NALM6 (cell line): ENCODE measurements around a stretch of chr18.

DNA sequence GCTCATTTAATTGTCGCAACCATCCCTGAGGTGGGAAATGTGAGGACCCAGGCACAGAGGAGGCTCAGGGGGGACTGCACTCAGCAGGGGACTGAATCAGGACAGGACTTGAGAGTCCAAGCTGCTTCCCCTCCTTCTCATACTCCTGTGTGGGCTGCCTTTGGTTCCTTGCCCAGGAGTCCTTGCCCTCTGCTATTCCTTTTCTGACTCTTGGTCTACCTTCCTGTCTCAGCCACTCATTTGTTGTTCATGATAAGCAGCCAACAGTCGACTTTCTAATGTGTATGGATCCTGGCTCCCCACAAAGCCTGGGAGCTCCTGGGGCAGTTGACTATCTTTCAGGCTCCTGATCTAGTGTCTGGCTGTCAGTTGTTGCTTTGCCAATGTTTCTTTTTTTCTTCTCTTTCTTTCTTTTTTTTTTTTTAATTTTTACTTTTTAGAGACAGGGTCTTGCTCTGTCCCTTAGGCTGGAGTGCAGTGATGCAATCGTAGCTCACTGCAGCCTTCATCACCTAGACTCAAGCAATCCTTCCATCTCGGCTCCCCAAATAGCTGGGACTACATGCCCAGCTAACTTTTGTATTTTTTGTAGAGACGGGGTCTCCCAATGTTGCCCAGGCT lies 28.4 kb downstream of the GATA6 start:
- PRO-cap = no peak

GRCh38 chr18:22348439-22349384 lies 69.0 kb downstream of the CTAGE1 start:
- PRO-cap = no peak

- PRO-cap = no peak
Observed at GRCh38 chr18:22530011-22530373, 112.3 kb upstream of the CTAGE1 start.

DNA sequence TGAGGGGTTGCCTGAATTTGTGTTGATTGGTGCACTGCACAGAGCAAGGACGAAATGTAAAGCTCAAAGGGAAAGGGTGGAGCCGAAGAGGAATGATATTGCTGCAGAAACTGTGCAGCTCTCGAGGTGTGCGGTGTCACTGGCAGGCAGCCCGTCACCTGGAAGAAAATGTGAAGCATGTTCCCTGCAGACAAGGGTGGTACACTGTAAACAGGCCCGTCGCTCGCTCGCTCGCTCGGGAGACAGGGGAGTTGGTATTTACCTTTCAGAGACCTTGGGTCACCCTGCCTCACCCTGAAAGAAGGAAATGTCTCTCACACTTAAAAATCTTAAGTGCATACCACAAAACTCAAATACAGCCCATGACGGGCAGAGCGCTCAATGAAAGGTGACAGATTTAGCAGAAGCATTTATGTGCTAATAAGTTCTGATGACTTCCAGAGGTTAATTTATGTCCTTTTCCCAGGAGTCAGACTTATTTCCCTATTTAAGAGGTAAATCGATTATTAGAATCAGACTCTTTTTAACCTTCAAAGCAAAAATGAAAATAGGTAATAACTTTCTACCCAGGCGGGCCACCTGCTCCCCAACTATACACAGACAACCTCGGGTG lies 195.7 kb upstream of the CTAGE1 start:
- PRO-cap = no peak

GRCh38 chr18:22626802-22627071 lies 209.0 kb upstream of the CTAGE1 start:
- PRO-cap = no peak

- PRO-cap = no peak
Observed at GRCh38 chr18:23069382-23069885, 65.9 kb upstream of the CABLES1 start.

GRCh38 chr18:23142995-23143872 lies 7.9 kb downstream of the CABLES1 start:
- PRO-cap = no peak

- PRO-cap = no peak
Observed at GRCh38 chr18:23253448-23254163, 118.3 kb downstream of the CABLES1 start.

- PRO-cap = no peak
Observed at GRCh38 chr18:23283855-23284521, 148.7 kb downstream of the CABLES1 start.

- PRO-cap = no peak
Observed at GRCh38 chr18:23556072-23556733, 30.1 kb downstream of the NPC1 start.

GRCh38 chr18:23612350-23612916 lies 26.1 kb upstream of the NPC1 start:
- PRO-cap = no peak

- PRO-cap = no peak
Observed at GRCh38 chr18:23619906-23620269, 33.6 kb upstream of the NPC1 start.

GRCh38 chr18:23709917-23710672 lies 20.8 kb downstream of the LAMA3 start:
- PRO-cap = no peak

- PRO-cap = no peak
Observed at GRCh38 chr18:23944432-23944835, 70.1 kb upstream of the TTC39C start.

- PRO-cap = no peak
Observed at GRCh38 chr18:23952816-23953230, 61.7 kb upstream of the TTC39C start.

GRCh38 chr18:24014987-24015804 lies 642 bp downstream of the TTC39C start:
- PRO-cap = bidirectional peak, plus-strand start at chr18:24015376, minus-strand start at chr18:24015301; bidirectional peak, plus-strand start at chr18:24015423, minus-strand start at chr18:24015511

DNA sequence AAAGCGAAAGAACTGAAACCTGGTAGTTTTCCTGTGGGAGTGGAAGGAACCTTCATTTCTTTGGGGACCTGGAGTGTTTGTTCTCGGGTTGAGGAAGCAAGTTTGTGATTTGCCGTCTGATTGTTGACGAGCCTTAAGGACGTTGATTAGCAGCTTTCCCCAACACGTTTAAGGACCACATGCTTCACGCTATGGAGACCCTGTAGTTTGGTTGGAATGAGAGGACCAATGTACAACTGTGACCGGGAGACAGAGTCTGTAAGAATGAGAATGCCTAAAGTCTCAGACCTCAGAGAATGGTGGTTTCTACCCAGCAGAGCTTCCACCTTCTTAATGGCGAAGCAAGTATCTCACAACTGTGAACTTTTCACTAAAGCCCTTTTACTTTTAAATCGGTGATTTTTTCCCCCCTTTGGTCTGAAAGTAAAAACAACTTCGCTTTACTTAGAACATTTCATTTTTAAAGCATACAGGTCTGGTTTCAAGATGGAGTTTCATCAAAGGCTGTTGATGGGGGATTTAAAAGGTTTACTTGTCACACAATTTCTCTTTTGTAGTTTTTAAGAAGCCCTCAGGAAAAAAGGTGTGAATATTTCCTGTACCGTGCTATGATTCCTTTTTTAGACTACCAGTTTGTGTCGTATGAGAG lies 1.4 kb downstream of the TTC39C start:
- PRO-cap = no peak

- PRO-cap = no peak
Observed at GRCh38 chr18:24113542-24114768, 24.9 kb upstream of the CABYR start.

DNA sequence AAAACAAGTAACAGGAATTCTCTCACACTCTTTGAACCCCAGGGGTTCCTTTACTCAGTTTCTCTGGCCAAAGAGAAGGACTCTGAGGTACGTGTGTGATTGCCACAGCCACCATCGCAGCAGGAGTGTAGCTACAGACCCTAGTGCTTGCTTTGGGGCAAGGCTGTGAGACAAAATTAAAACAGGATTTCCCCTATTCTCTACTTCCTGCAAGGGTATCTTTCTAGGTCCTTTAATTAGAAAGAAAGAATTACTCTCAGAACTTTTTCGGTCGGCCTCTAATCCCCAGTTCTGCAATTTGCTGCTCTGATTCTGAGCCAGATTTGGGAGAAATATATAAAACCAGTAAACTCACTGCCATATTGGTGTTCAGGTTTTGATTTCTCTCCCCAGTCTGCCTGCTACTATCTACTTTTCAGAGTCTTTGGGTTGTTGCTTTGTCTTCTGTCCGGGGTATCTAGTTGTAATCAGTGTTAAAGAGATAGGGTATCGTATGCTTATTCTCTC lies 38.2 kb downstream of the CABYR start:
- PRO-cap = no peak

DNA sequence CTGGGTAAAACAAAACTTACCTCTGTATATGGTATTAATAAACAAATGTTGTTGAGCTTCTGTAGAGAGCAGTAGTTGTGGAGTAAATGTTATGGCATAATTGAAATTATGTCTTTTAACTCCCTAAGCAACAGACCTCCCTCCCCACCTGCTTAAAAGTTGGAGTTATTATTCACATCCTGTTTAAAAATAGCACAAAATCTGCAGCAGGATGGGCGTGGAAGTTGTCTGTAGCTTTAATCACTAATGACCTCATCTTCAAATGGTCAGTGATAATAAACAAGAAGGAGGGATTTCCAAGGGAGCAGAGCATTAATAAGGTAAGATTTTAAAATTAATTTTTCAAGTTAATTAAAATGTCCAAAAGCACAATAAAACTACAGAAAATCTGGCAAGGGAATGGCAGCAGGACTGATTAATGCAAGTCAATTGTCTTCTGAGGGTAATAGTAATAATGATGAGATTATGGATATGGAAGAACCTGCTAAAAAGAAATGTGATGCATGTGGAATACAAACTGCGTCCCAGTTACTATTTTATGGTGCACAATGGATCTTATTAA lies 167.6 kb downstream of the HRH4 start:
- PRO-cap = no peak